ENCODE data around the gene CNGA3.

DNA sequence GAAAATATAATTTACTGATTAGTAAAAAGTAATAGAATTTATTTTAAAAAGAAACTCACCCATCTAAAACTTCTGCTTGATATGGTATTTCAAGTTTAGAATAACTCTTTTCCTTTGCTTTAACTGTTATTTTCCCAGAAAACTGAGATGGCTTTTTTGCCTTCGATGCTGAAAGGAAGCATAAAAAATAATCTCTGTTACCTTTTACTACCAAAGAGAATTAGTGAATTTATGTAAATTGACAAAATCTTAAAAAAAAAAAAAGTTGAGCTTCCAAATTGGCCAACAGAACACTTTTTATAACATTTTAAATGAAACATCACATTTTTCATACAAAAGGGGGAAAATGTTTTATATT, 101.7 kb downstream of the ZAP70 start:
- PRO-cap, result no peak
- RAMPAGE, long total RNA, 4 experiments, result no peak in any of the 4 experiments

DNA sequence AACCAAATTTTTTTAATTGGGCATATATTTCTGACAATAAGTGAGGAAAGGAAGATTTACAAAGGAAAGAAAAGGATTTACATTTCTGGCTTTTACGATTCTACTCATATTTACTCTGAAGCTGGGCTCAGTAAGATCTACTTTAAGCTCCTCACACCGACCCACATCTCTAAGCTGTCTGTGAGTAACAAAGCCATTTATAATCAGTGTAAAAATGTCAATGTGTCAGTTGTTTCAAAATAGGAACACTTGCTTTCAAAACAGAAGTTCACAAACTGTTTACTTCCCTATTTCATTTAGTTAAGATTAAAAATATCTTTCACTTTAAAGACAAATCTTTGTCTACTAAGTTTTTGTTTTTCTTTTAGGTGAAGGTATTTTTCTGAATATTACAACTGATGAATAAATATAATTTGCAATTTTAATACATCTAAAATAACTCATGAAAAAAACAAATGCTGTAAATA, 64.6 kb downstream of the TMEM131 start:
- PRO-cap, result no peak
- RAMPAGE, long total RNA, 4 experiments, result no peak in any of the 4 experiments

DNA sequence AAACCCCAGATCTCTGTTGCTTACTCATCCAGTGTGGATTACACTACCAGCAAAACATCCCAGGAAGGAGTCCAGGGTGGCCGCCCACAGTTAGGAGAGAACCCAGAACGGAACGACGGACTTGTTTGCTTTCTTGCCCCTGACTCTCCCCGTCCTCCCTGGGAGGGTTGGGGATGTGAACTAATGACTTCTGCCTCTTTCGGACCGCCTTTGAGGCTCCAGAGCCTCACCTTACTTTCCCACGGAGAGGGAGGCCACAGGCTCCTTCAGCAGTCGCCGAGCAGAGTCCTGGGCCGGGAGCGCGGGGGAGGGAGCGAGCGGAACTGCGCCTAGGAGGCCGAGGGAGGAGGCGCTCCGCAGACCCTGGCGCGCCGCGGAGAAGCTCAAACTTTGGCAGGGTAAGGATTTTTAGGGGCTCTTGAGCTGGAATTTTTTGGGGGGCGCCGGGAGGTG, at the start of gene CNGA3:
Gene CNGA3, plus strand, starts transcription at position 320 of the 453 bp plus-strand sequence.
- PRO-cap, result no peak
- RAMPAGE, long total RNA, 4 experiments, result start-site peak on the plus strand in 4 of 4 experiments, centred at positions 55 to 336 of the sequence, 7 to 30 reads per replicate

DNA sequence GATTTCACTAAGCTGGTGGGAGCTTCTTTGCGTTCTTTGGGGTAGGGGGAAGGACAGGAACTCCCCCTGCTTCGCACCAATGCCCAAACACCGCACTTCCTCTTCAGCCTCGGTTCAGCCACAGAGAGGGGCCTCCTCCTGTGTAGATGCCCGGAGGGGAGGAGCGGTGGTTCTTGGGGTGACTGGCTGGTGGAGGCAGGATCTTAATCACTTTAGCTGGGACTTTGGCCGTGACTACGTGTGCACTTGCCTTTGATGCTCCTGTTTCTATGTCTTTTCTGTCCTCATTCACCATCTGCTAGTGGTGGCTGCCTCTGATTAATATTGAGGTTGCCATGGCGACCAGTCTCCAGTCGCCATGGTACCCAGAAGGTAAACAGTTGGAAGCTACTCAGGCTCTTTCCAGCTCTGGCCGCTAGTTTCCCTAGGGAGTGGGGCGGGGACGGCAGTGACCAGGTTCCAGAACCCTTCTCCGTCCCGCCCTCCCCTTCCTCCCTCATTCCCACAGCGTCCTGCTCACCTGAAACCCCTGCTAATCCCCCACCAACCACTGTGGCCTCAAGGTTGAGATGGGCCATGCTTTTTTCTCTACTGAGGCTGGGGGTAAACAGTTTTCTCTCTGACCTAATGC, 1.9 kb downstream of the CNGA3 start:
- PRO-cap, result no peak
- RAMPAGE, long total RNA, 4 experiments, result no peak in any of the 4 experiments

DNA sequence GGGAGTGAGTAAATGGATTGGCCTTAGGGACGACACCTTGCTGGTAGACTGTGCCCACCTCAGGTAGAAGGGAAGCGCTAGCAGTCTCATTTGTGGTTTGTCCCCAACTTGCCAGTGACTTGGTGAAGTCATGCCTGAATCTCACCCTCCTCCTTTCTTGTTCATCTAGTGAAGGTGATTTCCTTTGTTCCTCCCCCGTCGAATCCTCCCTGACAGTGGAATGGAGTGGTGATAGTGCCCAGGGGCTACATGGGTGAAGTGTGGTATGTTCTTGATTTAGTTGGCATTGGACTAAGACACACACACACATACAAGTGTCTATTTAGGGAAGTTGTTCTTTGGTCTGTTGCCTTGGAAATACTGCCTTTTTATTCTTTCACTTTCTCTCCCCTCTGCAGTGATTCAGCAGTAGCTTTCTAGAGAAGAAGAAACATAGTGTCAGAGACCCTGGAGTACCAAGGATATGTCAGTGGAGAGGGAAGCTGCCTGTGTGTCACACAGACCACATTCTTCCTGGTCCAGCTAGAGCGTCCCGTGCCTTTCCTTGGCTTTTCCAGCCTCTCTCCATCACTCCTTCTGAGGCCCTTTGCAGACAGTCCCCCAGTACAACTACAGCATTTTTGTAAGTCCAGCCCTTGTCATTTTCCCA, 10.9 kb downstream of the INPP4A start:
- PRO-cap, result no peak
- RAMPAGE, long total RNA, 4 experiments, result no peak in any of the 4 experiments

GRCh38 chr2:98460715-98461583, 16.3 kb downstream of the INPP4A start:
- PRO-cap, result no peak
- RAMPAGE, long total RNA, 4 experiments, result no peak in any of the 4 experiments

DNA sequence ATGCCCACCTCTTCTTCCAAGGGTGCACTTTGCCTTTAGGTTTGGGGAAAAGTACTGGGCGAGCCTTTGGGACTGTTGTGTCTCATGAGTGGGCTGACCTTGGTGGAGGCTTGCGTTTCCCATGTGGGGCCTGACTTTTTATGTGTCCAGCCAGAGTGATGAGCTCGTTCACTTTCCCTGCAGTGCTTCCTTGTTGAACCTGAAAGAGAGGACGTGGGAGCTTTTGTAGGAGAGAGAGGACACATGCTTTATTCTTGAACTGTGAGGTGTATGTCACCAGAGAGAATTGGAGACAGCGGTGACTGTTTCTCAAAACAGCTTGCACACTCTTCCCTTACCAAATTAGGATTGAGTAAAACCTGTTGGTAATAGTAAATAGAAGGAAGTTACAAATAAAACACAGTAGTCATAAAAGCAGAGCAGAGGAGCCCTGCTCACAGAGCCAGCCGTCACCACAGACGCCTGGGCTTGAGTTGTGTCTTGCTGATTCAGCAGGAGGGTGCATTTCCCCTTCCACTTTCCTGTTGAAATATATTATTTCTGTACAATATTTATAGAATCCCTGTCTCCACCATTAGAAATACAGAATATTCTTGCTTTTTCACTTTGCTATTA, 60.7 kb downstream of the INPP4A start:
- PRO-cap, result no peak
- RAMPAGE, long total RNA, 4 experiments, result no peak in any of the 4 experiments

DNA sequence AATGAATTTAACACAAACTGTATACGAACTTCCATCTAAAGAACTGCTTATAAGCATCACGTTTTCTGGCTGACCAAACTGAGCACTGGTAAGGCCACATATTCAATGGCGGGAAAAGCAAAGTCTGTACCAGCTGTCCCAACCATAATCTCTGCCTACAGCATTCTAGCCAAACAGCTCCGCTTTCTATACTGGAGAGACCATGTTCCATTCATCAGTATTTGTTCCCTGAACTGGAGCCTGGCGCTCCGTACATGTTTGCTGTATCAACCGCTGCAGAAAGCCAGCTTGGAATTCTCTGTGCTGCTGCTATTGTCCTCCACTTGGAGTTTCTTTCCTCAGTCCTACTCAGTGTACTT, 2.0 kb downstream of the COA5 start:
- PRO-cap, result no peak
- RAMPAGE, long total RNA, 4 experiments, result no peak in any of the 4 experiments

DNA sequence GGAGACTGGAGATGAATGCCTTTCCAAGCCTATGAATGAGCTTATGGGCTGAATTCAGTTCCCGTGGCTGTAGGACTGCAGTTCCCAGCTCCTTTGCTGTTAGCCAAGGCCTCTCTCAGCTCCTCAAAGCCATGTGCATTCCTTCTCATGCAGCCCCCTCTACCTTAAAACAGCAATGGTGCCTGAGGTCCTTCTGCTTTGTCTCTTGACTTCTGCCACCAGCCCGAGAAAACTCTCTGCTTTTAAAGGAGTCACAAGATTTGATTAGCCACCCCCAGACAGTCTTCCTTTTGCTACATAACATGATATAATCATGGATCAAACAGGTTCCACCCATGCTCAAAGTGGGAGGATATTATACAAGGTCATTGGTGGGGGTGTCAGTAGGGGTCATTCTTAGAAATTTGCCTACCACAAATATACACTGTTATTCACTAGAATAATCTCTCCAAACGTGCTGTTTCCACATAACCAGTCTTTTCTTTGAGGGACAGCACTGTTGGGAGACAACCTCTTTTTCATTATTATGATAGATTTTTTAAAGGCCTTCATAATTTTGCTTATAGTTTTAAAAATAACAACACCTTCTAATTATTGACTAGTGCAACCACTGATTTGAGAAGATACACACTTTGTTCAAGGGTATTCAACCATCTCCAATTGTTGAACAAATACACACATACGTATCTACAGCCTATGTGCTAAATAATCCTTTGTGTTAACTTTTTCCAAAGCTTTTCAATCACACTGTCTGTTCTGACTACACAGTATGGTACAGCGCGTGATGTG, 13.1 kb downstream of the UNC50 start:
- PRO-cap, result no peak
- RAMPAGE, long total RNA, 4 experiments, result no peak in any of the 4 experiments

DNA sequence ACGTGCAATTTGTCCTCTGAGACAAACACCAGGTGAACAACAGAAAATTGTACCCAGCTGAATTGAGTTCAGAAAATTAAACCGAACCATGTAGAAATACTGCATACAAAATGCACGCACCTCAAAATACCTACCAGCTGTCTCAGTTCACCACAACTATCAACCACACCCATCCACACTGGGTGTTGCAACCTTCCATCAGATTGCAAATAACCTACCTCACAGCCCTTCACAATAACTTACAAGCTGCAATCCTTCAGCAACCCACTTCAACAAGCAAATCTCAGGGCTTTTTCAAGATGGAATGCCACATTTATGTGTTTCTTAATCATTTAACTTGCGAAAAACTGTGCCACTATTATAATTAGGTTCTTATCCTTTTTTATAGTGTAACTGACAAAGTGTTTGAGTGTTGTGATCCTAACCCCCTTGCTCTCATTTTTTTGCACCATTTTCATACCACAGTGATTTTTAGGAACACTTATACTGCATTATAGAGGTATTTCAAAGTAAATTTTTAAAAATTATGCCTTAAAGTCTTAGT, 56.1 kb downstream of the UNC50 start:
- PRO-cap, result no peak
- RAMPAGE, long total RNA, 4 experiments, result no peak in any of the 4 experiments

DNA sequence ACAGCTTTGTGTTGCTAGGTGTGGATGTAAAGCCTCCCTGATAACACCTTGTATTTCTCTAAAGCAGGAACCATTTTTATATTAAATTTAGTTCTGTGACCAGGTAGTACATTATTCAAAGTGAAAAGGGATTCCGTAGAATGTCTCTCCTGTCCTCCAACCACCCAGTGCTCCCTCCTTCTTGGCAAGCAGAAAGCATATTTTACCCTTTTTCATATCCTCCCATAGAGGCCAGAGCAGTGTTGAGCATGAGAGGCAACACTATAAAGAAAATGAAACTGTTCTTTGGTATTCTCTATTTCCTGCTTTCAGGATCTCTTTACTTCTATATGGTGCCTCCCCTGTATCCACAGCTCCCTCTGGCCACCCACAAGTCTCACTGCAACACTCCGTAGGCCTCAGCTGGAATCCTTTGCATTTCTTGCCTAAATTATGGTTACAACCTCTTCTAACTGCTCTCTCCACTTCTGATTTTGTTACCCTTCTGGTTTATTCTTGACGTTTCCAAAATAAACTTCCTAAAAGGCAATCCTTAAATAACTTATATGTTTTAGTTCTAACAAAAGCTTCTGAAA, 74.9 kb upstream of the C2orf15 start:
- PRO-cap, result no peak
- RAMPAGE, long total RNA, 4 experiments, result no peak in any of the 4 experiments

GRCh38 chr2:99181728-99182151, 756 bp downstream of the MRPL30 start:
- PRO-cap, result no peak
- RAMPAGE, long total RNA, 4 experiments, result no peak in any of the 4 experiments

DNA sequence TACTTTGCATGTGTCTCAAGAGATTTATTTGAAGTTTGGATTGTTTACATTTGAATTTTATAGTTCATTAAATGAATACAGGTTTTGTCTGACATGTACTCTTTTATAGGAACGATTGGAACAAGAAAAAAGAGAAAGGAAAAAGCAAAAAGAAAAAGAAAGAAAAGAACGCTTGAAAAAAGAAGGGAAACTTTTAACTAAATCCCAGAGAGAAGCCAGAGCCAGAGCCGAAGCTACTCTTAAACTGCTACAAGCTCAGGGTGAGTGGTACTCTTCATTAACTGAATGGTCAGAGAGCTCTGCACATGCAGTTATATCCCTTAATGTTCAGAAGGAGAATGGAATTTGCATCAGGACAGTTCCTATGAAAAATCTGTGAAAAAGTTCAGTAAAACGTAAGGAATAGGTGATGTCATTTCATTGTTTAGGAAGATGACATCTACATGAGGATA, 27.0 kb downstream of the EIF5B start:
- PRO-cap, result no peak
- RAMPAGE, long total RNA, 4 experiments, result no peak in any of the 4 experiments

GRCh38 chr2:99376257-99376759, 39.1 kb downstream of the EIF5B start:
- PRO-cap, result no peak
- RAMPAGE, long total RNA, 4 experiments, result no peak in any of the 4 experiments

DNA sequence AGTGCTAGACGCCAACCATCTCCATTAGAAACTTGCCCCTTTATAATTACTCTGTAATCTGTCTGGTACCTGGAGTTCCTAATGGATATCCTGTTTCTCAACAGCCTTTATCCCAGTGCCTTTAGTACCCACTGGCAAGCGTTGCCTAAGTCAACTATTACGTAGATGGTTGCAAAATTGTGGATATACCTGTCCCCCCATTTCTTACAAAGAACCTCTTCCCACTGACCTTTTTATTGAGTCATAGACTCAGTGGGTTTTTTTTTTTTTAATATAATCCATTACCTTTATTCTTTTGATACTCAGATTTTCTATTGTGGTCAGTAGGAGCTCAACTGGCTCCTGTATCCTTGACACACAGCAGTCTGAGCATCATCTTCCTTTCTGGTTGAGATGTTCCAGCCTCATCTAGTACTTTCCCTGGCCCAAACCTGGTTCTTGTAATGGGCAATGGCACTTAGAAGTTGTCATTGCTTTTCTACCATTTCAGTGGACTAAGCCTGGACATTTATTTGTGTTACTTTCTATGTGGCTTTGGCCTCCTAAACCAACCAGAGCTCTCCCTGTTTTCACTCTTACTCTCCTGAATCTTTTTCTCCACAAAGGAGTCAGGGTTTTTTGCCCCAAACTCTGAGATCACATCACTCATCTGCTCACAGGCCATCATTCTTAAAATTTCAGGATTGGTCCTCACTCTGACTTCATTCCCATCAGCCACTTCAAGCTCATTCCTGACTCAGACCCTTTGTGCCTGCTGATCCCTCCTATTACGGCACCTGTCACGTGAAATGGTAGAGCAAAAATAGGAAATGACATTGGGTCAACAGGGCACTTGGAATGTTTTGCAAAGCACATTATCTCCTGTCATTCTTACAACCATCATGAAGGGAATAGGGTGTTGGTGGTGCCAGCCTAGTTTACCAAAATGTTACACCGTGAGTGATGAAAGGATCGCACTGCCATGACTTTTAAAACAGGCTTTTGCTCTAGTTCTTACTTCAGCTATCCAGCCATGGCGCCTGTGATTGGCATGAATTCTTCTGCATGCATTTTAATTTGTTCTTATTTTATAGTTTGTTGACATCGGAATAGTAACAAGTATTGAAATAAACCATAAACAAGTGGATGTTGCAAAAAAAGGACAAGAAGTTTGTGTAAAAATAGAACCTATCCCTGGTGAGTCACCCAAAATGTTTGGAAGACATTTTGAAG, 60.9 kb downstream of the EIF5B start:
- PRO-cap, result no peak
- RAMPAGE, long total RNA, 4 experiments, result no peak in any of the 4 experiments

GRCh38 chr2:99449127-99449969, 40.5 kb downstream of the REV1 start:
- PRO-cap, result no peak
- RAMPAGE, long total RNA, 4 experiments, result no peak in any of the 4 experiments

DNA sequence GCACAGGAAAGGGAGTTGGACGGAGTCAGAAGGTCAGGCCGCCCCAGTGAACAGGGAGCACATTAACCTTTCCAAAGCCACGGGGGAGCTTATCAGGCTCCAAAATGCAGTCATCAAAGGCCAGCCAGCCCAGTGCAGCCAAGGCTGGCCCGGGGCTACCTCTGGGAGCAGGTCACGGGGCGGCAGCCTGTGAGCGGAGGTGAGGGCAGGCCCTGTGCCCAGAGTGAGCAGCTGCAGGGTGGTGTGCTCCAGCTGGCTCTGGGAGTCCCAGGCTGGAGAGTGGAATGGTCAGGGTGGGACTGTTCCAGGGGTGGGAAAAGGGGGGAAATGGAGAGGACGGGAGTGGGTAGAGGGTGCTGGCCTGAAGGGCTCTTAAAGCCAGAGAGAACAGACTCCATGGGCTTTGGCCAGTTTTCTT, 146.9 kb upstream of the REV1 start:
- PRO-cap, result no peak
- RAMPAGE, long total RNA, 4 experiments, result no peak in any of the 4 experiments

- PRO-cap, result no peak
- RAMPAGE, long total RNA, 4 experiments, result no peak in any of the 4 experiments
These were observed 186.2 kb upstream of the REV1 start for GRCh38 chr2:99675957-99676420.

DNA sequence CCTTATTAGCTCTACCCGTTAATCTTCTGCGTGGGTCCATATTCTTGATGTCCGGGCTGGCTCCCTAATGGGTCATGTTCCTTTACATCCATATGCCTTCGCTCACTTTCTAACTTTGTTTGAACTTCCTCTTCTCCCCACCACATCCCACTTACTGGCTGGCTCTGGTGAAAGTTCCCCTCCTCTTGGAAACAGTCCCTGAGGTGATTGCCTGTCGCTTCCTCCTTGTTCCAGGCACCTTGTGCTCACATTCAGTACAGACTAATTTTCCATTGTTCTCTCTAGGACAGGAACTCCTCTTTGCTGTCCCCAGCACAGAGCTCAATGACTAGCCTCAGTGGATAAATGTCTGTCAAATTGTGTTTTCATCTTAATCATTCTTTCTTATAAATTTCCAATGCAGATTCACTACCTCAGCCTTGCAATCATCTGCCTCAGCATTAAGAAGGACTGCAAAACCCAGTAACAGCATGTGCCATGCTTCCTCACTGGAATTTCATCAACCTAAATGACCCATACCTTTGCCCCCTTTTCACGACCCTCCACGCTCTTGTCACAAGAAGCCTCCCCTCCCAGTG, 102.7 kb downstream of the AFF3 start:
- PRO-cap, result no peak
- RAMPAGE, long total RNA, 4 experiments, result no peak in any of the 4 experiments

DNA sequence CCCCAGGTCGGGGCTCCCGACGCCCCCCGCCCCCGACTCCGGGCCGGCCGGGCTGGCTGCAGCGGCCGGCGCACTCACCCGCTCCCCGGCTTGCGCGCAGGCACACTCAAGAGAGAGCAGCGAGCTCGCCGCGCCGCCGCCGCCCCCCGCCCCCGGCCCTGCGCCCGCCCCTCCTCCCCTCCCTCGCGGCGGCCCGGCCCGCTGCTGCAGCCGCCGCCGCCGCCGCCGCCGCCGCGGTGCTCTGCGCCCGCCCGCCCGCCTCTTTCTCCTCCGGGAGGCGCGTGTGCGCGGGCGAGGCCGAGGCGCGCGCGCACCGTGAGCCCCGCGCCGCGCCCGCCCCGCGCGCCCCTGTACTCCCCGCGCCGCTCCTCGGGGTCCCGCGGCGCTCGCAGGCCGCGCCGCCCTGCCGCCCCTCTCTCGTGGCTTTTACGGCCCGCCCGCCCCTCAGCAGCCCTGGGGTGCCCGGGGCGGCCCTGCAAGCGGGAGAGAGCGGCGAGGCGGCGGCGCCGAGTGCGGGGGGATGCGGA, 37.7 kb downstream of the AFF3 start:
- PRO-cap, result unidirectional peak, minus-strand start at position 265 of the sequence
- RAMPAGE, long total RNA, 4 experiments, result no peak in any of the 4 experiments

Measured in sigmoid colon (tissue), 4 donors.